Peritoneum (tissue), 1 donor: ENCODE data around the gene MPC1L.

- PRO-cap = no peak
These were observed at the start of gene MPC1L for GRCh38 chrX:40623301-40623713. MPC1L (plus strand) TSS chrX:40623428.

GRCh38 chrX:40736342-40736738 lies 998 bp upstream of the MED14 start:
- PRO-cap = no peak

- PRO-cap = no peak
These were observed 20.1 kb upstream of the MED14 start for GRCh38 chrX:40755244-40755999.

DNA sequence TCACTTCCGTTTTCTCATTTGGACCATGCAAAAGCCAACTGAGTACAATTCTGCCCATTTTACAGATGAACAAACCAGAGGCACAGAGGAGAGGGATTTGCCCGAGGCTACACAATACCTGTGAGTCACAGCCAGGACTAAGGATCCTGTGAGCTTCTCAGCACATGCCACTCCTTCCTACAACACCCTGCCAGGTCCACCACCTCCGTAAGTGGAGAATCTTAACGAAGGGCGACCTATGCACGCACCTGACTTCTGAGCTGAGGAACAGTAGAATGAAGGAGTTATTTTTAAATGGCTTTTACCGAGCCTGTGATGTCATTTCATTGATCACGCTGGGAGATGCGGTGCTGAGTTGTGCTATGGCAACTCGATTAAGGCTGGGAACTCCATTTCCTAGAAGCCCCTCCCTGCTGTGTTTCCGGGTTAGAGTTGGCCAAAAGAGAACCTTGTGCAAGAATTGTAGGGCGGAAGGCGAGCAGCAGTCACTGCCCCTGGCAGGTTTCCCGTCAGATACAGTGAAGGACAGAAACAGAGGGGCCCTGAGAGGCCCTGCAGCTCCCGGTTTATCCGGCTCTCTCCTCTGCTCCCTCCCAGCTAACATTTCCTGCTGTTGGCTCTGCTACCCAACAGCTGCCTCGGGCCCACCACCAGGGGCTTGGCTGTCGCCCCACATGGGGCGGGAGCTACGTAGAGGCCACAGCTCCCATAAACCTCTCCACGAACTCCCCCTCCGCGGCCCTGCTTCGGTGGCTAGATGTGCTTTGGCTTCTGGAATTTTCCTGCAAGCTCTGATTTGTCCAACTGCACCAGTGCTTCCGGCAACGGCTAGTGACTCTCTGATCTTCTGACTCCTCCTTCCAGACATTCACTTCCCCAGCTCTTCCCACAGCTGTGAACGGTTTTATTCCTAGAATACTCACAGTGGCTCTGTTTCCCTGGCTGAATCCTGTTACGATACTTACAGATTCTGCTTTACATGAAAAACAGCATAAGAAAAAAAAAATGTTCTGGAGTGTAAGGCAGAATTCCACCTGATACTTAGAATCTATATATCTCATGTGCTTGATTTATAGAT lies 75.0 kb upstream of the USP9X start:
- PRO-cap = no peak

DNA sequence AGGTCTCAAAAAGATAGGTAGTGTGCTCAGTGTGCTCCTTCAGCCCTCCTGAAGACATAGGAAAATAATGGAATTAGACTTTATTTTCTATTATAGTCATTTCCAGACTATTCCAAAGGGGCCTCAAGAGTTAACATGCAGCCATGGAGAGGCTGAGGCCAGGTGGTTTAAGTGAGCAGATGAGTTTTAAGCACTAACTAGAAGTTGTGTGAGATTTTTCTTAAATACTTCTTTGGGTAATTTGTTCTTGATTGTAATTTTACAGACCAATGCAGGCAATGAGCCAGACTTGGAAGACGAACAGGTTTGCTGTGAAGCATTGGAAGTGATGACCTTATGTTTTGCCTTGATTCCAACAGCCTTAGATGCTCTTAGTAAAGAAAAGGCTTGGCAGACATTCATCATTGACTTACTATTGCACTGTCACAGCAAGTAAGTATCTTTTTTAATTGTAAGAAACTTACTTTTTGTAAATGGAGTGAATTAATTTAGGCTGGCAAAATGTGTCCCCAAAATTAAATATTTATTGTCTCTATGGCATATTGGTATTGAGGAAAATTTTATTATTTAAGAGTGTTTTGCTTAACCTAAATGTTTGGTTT lies 103.9 kb downstream of the USP9X start:
- PRO-cap = no peak

DNA sequence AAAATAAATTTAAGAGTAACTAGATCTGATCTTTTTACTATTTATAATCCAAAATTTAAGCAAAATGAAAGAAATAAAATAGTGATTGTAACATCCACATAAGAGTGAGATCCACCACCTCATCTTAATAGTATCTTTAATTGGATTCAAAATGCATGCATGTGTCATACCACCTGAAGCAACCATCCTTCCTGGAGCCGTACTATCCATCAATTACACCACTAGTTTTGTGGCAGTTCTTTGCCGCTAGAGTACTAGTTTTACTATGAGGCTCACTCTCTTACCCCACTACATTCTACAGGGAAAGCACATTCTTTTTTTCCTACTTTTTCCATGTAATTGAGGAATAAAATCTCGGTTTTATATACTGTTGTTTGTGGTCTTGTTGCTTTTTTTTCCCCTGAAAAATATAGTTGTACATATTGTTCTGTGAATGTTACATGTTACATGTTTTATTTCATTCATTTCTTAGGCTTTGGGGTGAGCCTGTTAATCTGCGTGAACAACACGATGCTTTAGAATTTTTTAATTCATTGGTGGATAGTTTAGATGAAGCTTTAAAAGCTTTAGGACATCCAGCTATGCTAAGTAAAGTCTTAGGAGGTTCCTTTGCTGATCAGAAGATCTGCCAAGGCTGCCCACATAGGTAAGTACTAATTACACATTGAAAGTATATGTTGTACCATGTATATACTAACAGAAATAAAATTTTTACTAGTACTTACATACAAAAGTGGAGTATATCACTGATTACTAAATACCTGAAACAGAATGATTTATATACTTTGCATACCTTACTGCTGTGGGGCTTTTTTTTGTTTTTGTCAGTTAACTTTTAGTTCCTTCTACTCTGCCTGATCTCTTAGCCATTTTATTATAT lies 123.7 kb upstream of the DDX3X start:
- PRO-cap = no peak

GRCh38 chrX:41302281-41302812 lies 31.6 kb upstream of the DDX3X start:
- PRO-cap = no peak

- PRO-cap = no peak
These were observed 18.2 kb downstream of the DDX3X start for GRCh38 chrX:41351811-41352936.

GRCh38 chrX:41360875-41361525 lies 27.0 kb downstream of the DDX3X start:
- PRO-cap = no peak

GRCh38 chrX:41474544-41475056 lies 27.5 kb downstream of the NYX start:
- PRO-cap = no peak

DNA sequence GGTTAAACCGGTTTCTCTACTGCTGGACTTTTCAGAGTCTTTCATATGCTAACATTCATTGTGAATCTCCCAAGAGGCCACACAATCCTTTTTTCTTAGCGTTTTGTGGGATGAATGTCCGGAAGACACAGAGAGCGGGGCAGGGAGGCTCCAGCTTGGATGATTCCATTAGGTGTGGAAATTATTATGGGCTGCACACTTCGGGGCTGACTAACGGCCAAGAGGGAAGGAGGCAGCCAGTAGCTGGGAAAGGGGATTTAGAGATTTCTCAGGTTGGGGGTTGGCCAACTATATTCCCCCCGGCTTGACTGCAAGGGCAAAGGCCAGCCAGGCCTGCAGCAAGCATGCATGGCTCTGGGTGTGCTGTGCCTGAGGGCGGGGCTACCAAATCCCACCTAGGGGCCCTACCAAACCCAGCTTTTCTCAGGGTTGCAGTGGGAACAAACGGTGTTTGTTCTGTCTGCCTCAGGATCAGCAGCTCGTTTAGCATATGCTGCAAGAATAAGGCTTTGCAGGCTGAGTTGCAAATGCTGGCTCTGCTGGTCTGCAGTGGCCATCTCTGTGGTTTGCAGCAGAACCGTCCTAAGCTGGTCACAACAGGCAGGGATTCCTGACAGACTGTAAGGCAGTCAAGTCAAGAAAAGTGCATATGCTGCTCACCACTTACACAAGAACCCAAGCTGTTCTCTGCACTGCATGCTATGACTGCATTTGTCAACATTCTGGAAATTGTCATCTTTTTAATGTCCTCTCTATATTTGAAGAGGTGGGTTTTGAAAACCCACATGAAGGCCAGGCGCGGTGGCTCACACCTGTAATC lies 28.7 kb downstream of the NYX start:
- PRO-cap = no peak

- PRO-cap = no peak
These were observed 109.8 kb downstream of the NYX start for GRCh38 chrX:41556786-41557448.

GRCh38 chrX:41560923-41561449 lies 113.8 kb downstream of the NYX start:
- PRO-cap = no peak

DNA sequence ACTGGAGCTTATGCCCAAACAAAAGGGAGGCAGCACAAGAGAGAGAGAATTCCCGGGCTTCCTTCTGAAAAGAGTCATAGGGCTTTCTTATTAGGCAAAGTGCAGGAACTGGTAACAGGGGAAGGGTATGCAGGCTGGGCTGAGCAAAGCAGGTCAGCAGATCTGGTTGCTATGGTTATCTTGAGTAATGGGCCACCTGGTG lies 5.3 kb upstream of the GPR82 start:
- PRO-cap = no peak

GRCh38 chrX:41733756-41734363 lies 9.9 kb downstream of the GPR82 start:
- PRO-cap = no peak

DNA sequence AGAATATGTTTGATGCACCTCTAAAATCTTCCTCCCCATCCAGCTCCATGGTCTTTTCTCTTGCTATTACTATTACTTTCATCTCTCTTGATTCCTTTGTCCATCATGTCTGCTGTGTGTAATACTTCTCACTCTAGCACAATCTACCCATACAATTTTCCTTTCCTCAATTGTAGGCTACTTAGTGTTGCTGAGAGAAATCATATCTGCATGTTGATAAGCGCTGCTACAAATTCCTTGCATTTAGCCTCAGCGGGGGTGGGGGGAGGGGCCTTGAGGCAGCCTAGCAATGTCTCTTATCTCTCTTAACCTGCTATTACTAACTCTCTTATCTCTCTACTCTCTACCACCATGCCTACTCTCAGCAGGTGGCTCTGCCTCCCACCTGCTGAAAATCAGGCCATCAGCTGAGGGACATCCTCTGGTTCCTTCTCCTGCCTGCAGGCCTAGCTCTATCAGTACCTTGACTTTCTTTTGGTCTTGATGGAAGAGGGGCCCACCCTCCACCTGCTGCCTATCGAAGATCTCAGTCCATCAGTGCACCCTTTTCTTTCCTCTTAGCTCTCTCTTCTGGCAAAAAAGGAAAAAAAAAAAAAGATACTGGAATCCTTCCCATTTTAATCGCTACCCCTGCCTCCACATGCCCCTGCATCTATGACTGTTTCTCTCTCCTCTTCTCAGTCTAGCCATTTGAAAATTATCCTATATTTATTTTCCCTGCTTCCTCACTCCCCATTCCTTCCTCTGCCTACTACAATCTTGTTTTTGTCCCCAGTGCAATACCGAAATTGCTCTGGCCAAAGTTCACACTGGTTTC lies 99.0 kb downstream of the GPR82 start:
- PRO-cap = no peak

DNA sequence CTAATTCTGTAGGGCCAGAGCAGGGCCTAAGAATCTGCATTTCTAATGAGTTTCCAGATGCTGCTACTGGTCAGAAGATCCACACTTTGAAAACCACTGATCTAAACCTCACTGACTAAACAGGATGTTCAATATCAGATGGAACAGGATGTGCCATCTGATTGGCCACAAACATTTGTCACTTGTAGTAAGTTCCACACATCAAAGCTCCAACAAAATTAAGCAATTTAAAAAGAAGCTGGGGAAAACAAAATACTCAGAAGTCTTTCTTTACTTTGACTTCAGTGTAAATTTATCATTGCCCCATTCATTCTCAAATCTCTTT lies 14.3 kb downstream of the CASK start:
- PRO-cap = no peak

- PRO-cap = no peak
These were observed 1.4 kb downstream of the CASK start for GRCh38 chrX:41921964-41922442.

DNA sequence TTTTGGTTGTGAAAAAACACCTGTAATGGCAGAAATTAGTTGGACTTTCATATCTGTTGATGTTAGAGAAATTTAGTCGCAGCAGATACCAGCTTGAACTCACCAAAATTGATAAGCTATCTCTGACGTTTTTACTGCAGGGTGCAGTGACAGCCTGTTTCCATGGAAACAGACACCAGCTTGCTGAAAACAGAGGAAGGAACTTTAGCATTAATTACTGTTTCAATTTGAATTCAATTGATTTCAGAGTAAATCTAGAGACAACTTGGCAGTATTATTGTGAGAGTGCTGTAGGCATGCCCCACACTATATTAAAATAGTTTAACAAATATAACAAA lies 246.5 kb downstream of the PPP1R2C start:
- PRO-cap = no peak

DNA sequence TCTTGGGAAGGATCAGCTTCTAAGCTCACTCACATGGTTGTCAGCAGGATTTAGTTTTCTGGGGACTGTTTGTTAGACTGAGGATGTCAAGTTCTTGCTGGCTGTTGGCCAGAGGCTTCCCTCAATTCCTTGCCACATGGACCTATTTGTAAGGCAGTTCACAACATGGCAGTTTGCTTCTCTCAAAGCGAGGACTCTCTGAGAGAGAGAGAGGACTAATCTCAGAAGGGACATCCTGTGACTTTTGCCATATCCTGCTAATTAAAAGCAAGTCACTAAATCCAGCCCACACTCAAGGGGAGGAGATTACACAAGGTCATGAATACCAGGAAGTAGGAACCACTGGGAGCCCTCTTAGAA lies 38.3 kb downstream of the PPP1R2C start:
- PRO-cap = no peak